Right cardiac atrium (tissue), 1 donor: ENCODE measurements around a stretch of chr17.

- PRO-cap = no peak
Measured at GRCh38 chr17:2088997-2089488, 34.1 kb downstream of the HIC1 start.

GRCh38 chr17:2172517-2173008, 117.7 kb downstream of the HIC1 start:
- PRO-cap = no peak

GRCh38 chr17:2192376-2193084, 111.1 kb downstream of the SMG6 start:
- PRO-cap = no peak

DNA sequence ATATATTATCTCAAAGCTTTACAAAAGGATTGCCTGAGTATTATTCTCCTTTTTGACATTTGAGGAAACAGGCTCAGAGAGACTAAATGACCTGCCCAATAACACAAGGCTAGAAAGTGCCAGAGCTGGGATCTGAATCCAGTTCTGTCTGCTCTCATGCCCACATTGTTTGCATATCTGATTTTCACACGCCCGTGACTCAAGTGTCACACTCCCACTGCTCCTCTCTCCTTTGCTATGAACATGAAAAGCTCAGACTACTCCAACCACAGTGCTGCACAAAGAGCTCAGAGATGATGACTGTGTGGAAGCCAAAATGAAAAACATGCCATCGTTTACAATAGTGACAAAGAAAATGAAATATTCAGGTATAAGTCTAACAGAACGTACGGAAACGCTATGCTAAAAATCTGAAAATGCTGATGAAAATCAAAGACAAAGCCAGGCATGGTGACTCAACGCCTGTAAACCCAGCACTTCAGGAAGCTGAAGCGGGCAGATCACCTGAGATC, 107.8 kb downstream of the SMG6 start:
- PRO-cap = no peak

DNA sequence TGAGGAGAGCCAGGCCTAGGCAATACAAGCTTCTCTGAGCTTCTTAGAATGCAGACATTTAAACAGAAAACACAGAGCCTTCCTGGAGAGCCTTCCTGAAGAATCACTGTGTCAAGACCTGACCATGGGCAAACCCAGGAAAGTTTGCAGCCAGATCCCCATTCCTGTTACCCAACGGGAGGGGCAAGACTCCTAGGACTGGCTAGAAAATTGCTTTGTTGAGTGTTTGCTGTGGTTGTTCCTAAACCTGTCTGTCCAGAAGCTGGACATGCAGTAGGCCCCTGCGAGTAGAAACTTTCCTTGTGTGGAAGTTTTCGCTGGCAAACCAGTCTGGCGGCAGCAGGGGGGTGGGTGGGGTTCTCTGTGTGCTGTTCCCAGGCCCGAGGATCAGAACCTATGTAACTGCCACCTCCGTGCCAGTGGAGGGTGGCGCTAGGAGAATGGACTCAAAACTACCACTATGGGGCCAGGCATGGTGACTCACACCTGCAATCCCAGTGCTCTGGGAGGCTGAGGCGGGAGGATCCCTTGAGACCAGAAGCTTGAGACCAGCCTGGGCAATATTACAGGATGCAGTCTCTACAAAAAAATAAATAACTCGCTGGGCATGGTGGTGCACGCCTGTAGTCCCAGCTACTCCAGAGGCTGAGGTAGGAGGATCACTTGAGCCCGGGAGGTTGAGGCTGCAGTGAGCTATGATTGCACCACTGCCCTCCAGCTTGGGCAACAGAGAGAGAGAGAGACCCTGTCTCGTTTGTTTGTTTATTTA, 9.2 kb downstream of the SGSM2 start:
- PRO-cap = no peak

DNA sequence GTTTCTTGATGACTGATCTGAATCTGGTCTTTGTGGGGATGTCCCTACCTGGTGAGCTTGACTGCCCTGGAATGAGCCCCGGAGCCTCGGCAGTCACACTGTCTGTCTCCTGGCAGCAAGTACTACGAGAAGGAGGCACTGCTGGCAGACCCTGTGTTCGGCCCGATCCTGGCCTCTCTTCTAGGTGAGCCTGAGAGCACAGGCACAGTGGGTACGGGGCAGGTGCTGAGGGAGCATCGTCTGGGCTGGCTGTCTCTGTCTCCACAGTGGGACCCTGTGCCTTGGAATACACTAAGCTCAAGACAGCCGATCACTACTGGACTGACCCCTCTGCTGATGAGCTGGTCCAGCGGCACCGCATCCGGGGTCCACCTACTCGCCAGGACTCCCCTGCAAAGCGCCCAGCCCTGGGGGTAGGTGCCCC, 25.4 kb downstream of the SGSM2 start:
- PRO-cap = no peak

GRCh38 chr17:2380265-2380857, 20.5 kb downstream of the MNT start:
- PRO-cap = no peak

- PRO-cap = bidirectional peak, plus-strand start at chr17:2401722, minus-strand start at chr17:2401521
Measured at GRCh38 chr17:2401459-2401847, 593 bp upstream of the MNT start.

GRCh38 chr17:2404350-2404752, 3.5 kb upstream of the MNT start:
- PRO-cap = no peak

DNA sequence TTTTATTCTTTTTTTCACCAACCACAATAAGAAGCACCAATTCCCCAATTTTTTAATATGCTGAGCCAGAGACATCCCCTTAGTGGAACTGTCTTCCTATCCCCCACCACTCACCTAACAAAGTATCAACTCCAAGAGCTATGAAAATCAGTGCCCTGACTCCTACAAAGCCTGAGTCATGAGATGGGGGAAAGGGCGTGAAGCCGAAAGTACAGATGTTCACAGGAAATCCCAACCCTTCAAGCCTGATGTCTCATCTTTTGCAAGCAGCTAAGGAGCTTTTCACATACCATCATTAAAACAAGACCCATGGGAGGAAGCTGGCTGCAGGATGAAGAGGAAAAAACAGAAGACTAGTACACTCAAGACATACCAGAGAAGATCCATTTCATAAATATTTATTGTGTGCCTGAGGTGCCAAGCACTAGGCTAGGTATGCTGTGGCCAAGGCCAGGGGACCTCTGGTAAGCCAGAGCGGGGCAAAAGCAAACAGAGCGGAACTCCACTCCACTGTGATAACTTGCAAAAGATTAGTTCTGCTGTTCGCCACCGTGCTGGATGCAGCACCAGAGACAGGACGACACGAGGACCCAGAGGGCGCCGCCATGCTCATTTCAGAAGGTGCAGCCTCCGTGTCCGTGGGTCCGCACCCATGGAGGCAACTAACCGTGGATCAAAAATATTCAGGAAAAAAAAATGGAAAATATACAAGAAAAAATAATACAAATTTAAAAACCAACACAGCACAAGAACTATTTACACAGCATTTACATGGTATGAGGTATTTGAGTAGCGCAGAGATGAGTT, 4.5 kb upstream of the MNT start:
- PRO-cap = no peak

GRCh38 chr17:2562976-2563642, 30.3 kb upstream of the PAFAH1B1 start:
- PRO-cap = no peak

- PRO-cap = no peak
Measured at GRCh38 chr17:2606975-2607631, 13.6 kb downstream of the PAFAH1B1 start.

- PRO-cap = no peak
Measured at GRCh38 chr17:2707615-2708160, 3.9 kb downstream of the CLUH start.

- PRO-cap = no peak
Measured at GRCh38 chr17:2737005-2737316, 12.5 kb downstream of the CCDC92B start.

GRCh38 chr17:2797491-2798208, 1.4 kb downstream of the RAP1GAP2 start:
- PRO-cap = no peak

GRCh38 chr17:2812167-2812737, 16.0 kb downstream of the RAP1GAP2 start:
- PRO-cap = no peak

GRCh38 chr17:2852671-2853270, 56.5 kb downstream of the RAP1GAP2 start:
- PRO-cap = bidirectional peak, plus-strand start at chr17:2853212, minus-strand start at chr17:2853169

DNA sequence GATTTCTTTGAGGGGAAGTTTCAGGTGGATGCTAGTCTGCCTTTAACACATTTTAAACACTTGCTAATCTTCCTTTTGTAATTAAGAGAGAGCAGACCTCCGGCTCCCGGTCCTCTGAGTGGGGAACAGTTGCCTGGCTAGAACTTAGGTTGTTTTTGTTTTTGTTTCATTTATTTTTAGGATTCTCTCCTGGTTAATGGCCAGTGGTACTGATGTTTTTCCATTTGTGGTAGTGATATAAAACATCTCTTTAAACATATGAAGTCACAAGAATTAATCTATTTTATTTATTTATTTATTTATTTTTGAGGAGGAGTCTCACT, 59.0 kb downstream of the RAP1GAP2 start:
- PRO-cap = no peak

- PRO-cap = no peak
Measured at GRCh38 chr17:3017767-3018400, 45.5 kb downstream of the OR1D5 start.

DNA sequence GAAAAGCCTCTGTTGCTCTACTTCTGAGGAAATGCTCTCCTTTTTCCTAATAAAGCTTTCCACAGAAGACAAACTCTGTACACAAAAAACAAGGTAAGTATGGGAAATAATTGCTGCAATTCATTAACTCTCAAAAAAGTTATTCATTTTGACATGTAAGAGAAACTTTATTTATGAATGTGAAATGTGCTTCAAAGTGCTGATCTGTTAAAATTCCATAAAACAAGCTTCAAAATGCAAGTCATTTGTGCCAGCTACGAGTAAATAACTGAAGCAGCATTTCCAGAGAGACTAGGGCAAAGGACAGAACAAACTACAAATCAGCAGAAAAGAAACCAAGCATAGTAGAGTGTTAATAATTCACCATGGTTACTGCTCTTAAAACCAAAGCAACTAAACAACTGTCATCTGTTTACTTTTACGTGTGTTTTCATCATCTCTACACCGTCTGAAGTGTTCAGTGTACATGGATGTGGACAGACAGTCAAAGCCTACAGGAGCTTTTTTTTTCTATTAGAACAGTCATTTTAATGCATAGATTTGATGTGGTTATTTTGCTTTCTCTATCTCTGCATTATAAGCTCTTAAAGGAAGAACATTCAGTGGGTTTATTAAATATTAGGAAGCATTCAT, 1.6 kb upstream of the ASPA start:
- PRO-cap = no peak